SK-N-MC (cell line): ENCODE measurements around the genes TMEM156 and KLB.

DNA sequence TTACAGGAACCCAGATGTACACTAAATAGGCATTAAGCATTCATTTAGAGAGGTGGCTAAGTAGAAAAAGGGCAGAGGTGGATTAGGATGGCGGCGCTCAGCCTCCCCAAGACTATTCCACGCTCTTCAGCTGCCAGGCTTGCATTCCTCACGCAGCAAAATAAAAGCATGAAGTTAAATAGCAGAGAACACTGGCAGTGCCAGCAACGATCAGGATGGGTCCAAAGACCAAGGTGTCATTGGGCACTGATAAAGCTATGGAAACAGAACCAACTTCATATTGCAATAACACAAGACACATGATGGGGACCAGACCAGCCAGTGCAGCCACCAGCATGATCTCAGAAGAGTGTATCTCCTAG lies 42.0 kb downstream of the TMEM156 start:
- RRBS = no CpG with 5 or more reads among the region's 5 CpGs

DNA sequence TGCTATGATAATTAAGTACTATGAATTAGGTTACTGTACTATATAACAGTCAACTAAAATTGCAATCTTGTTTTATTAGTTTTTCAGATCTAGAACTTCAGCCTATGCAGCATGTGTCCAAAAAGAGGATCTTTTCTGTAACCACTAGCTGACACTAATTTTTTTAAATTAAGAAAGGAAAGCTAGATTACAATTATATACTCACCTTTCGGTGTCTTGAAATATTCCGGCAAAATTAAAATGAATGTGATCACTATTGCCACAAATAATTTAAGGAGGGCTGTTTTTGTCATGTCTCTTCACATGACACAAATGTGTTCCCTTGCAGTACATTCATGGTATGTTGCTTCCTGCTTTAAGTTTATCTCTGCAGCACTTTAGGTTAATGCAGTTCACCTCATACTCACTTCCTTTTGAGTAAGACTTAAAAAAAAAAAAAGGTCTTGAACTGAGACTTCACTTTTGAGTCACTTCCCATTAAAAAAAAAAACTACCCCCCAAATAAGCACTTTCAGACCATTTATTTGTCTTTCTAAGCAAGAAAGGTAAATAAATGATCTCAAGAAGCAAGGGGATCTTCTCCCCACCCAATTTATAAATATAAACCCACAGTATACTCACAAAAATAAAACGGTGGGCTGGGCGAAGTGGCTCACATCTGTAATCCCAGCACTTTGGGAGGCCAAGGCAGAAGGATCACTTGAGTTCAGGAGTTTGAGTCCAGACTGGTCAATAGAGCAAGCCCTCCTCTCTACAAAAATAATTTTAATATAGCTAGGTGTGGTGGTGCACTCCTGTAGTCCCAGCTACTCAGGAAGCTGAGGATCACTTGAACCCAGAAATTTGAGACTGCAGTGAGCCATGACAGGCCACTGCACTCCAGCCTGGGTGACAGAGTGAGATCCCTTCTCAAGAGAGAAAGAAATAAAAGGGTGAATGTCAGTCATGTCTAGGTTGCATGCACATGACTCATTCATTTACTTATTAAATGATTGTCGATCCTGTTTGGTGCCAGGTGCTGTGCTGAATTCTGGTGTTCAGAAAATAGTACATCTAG lies at the start of gene TMEM156:
TMEM156 (minus strand) TSS at position 389 of the 1,057 bp plus-strand sequence.
- RRBS = no CpG with 5 or more reads among the region's 5 CpGs

GRCh38 chr4:39045540-39045800 lies 13.3 kb upstream of the TMEM156 start:
- RRBS = no CpG with 5 or more reads among the region's 11 CpGs

DNA sequence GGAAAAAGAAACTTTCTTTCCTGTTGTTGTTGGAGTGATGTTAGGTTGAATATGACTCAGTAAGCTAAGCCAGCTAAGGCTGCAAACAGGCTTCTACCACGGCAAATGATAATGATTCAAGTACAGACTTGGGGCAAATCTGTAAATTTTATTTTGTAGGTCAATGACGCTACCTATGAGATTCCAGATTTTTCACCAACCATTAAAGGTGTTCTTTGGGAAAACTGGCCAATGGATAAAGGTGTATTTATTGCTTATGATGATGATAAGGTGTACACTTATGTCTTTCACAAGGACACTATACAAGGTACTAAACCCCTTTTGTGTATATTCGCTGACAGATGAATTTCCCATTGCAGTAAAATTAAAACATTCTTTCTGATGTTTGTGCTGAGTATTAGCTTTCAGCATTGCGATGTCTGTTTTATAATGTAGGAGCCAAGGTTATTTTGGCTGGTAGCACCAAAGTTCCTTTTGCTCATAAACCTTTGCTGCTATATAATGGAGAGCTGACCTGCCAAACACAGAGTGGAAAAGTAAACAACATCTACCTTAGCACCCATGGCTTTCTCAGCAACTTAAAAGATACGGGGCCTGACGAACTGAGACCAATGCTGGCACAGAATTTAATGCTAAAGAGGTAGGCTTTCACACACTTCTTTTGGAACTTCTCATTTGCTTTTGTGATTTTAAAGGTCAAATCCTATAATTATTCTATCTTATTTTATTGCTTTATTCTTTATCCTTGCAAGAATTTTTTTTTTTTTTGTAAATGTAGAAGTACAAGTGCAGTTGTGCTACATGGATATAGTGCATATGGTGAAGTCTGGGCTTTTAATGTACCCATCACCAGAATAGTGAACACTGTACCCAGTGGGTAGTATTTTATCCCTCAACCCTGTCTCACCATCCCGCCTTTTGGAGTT lies 46.0 kb downstream of the WDR19 start:
- RRBS = no CpG with 5 or more reads among the region's 7 CpGs

- RRBS = no CpG with 5 or more reads among the region's 11 CpGs
Observed at GRCh38 chr4:39353011-39354170, 12.8 kb downstream of the RFC1 start.

- RRBS = no CpG with 5 or more reads among the region's 4 CpGs
Observed at GRCh38 chr4:39375426-39375843, 9.3 kb upstream of the RFC1 start.

DNA sequence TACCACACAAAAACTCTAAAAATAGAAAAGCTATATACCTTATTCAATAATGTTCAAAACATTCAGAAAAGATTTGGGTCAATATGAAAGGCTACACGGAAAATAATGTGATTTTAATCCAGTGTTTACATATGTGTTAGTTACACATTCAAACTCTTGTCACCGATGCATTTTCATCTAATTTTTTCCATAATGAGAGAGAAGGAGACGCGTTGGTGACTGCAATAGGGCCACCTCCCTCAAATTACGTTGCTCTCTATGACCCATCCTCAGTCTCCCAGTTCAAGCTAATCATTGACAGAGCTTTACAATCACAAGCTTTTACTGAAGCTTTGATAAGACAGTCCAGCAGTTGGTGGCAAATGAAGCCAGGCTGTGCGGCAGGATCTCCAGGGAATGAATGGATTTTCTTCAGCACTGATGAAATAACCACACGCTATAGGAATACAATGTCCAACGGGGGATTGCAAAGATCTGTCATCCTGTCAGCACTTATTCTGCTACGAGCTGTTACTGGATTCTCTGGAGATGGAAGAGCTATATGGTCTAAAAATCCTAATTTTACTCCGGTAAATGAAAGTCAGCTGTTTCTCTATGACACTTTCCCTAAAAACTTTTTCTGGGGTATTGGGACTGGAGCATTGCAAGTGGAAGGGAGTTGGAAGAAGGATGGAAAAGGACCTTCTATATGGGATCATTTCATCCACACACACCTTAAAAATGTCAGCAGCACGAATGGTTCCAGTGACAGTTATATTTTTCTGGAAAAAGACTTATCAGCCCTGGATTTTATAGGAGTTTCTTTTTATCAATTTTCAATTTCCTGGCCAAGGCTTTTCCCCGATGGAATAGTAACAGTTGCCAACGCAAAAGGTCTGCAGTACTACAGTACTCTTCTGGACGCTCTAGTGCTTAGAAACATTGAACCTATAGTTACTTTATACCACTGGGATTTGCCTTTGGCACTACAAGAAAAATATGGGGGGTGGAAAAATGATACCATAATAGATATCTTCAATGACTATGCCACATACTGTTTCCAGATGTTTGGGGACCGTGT lies at the start of gene KLB:
KLB (plus strand) TSS at position 343 of the 1,060 bp plus-strand sequence.
- RRBS = no CpG with 5 or more reads among the region's 15 CpGs

GRCh38 chr4:39449975-39451285 lies 8.3 kb downstream of the RPL9 start:
- RRBS = no CpG with 5 or more reads among the region's 4 CpGs

GRCh38 chr4:39464870-39465491 lies 6.1 kb downstream of the LIAS start:
- RRBS = no CpG with 5 or more reads among the region's 2 CpGs

DNA sequence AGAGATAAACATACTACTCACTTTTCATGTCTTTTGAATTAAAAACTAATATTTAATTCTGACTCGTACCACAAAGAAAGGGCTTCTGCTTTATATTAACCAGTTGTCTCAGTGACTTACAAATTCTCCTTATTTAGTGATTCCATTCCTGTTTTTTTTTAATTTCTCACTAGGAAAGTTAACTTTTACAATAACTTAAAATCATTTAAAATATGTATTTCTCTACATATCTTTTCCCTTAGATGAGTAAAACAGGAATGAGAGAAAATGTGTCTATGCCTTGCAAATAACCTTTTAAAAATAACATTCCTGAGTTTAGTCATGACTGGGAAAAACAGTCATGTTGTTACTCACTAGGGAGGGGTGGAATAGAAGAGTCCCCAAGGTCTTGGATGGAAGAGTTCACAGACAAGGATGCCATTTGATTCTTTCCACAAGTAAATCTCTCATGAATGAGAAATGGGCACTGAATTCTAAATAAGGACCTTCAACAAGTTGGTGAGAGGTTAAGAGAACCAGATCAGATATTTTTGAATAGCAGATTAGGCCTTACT lies 25.3 kb downstream of the UGDH start:
- RRBS = no CpG with 5 or more reads among the region's 1 CpG

- RRBS = no CpG with 5 or more reads among the region's 7 CpGs
Observed at GRCh38 chr4:39863180-39863990, 114.3 kb downstream of the PDS5A start.

- RRBS = no CpG with 5 or more reads among the region's 8 CpGs
Observed at GRCh38 chr4:39946176-39946713, 31.5 kb downstream of the PDS5A start.

DNA sequence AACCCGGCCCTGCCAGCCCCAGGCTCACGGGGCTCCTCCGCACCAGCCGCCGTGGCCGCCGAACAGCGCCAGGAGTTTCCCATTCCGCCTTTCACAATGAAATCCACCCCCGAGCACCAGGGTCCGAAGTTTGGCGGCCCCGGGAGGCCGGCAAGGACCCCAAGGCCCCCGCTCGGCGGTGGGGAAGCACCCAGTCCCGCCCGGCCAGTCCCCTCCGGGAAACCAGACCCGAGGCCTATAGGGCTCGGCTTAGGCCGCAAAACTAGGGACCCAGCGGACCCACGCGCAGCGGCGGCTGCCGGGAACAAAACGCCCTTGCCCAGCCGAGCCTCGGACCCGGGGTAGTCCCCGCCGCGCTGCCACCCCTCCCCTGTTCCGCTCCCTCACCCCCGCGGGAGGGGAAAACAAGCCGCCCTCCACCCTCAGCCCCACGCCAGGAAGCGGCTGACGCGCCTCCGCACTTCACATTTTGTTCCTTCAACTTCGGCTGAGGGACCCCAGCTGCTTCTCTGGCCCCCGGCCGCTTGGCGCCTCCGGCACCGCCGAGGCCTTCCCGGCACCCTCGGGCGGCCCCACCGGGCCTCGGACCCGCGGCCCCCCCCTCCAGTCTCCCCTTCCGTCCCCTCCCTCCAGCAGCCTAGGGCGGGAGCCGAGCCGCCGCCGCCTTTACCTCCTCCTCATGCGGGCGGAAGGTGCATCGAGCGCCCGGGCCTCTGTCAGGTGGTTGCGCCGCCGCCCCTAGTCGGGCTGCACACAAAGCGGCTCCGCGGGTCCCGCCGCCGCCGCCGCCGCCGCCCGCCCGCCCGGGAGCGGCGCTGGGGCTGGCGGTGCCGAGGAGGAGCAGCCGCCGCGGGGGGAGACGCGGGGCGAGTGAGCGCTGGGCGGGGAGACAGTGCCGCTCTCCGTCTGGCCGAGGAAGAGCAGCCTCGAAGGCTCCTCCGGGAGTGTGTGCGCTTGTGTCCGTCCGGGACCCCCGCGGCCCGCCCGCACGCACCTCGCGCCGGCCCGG lies 620 bp downstream of the PDS5A start:
- RRBS = 1% methylated on average over 38 of the region's 116 CpGs

- RRBS = no CpG with 5 or more reads among the region's 12 CpGs
Observed at GRCh38 chr4:40190529-40191331, 6.1 kb upstream of the RHOH start.

DNA sequence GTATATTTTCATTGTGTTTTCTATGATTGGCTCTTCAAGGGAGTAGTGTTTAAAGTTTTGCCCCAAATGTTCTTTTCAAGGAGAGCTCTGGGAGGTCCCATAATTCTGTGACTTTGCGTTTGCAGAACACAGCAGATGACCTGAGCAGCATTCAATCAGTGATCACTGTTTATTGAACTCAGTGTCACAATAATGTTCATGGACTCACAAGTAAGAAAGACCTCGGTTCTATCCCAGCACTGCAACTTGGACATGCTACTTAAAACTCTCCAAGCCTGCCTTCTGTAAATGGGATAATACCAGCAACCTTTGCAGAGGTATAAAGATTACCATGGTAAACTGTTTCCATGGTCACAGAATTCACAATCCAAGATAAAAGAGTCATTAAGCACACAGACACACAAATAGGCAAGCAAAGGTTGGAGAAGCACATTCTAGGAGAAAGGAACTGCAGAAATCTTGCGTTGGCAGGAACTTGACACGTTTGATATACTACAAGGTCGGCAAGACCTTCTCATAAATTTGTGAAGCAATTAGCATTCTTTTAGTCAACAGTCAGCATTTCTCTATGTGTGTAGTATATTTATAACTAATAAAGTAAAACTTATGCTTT lies 12.4 kb upstream of the CHRNA9 start:
- RRBS = no CpG with 5 or more reads among the region's 5 CpGs

DNA sequence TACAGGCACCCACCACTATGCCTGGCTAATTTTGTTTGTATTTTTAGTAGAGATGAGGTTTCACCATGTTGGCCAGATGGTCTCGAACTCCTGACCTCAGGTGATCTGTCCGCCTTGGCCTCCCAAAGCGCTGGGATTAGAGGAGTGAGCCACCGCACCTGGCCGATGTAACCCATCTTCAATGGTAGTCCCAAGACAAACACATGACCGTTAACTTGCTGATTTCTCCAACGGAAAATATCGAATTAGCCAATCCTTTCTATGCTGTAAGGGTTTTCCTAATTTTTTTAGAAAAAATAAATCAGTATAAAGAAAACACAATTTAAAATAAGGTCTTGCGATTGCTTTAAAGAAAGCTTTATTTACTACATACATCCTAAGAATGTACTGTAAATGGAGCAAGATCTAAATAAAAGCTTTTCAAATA lies 87.8 kb downstream of the CHRNA9 start:
- RRBS = no CpG with 5 or more reads among the region's 9 CpGs

DNA sequence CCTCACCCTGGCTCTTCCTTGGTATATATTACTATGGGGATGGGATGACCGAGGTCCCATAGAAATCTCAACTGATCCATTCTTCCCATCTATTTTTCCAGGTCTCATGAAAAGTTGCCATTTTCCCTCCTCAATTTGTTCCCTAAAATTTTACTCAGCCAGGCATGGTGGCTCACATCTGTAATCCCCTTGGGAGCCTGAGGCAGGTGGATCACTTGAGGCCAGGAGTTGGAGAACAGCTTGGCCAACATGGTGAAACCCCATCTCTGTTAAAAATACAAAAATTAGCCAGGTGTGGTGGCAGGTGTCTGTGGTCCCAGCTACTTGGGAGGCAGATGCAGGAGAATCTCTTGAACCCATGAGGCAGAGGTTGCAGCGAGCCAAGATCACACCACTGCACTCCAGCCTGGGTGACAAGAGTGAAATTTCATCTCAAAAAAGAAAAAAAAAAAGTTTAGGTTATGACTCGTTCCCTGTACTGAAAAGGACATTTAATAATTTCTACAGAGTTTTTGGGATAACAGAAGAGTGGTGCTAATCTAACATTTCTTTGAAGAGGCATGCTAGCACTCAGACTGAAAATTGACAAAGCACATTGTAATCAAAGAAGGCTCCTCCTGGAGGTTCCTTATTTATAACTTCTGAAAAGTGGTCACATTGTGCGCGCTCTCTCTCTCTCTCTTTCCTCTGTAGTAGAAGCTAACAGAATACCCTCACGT lies 134.3 kb downstream of the RBM47 start:
- RRBS = no CpG with 5 or more reads among the region's 6 CpGs

DNA sequence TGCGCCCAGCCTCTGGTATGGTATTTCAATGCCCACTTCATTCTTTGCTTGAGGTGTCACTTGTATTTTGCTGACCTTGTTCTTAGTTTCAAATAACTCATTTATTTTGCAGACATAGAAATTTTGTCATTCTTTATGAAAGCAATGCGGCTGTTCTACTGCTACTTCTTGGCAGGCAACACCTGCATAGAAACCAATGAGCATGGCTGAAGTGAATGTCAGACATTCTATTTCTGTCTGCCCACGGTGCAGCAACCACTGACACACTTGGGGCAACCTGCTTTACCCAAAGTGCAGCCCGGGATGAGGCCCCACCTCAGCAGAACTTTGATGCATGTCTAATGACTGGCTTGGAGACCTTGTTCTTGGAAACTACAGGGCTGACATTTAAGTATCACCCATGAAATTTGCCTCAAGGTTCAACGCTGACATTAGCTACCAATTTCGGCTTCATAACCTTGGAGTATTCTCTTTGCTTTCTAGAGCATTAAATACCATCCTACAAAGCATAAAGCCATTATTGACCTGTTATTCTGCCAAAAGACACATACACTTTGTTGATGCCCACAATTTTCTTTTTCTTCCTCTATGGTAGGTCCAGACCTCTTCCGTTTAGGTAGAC lies 93.6 kb downstream of the RBM47 start:
- RRBS = no CpG with 5 or more reads among the region's 7 CpGs